ENCODE results near the genes KRTAP4-2, KRT36, KRT14, P3H4 and DNAJC7.

GRCh38 chr17:41134022-41134482 lies 6.3 kb downstream of the KRTAP4-6 start:
- RRBS, 2 experiments: no CpG with 5 or more reads among the region's 2 CpGs

DNA sequence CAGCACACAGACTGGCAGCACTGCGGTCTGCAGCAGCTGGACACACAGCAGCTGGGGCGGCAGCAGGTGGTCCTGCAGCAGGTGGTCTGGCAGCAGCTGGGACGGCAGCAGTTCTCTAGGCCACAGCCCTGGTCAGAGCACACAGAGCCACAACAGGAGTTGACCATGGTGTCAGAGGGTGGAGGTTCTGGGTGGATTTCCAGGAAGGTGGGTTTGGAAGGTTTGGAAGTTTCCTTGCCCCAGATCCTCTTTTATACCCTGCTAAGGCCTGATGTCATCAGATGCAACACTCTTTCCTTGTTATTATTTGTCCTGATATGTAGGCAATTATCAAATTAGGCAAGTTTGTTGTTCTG lies at the start of gene KRTAP4-2:
TSS of gene KRTAP4-2 (minus strand) at position 224 of the 356 bp plus-strand sequence.
- RRBS, 2 experiments: no CpG with 5 or more reads among the region's 3 CpGs

DNA sequence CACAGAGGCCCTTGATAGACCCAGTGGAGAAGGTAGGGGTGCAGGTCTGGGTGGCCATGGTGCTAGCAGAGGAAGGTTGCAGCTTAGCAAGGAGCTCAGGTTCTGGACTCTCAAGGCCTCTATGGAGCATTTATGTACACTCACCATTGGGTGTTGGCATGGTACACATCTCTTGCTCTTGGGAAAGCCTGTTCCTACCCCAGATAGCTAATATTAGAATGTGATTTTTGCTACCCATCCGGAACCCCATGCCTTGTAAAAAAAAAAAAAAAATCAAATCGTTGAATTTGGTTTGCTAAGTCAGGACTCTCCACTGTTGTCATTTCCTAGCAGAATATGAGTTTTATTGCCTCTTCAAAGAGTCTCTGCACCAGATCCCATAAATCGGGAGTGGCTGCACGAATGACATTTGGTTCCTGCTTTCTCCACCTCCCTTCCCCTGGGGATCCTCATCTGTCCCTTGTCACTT lies at the start of gene KRT36:
TSS of gene KRT36 (minus strand) at position 104 of the 469 bp plus-strand sequence.
- RRBS, 2 experiments: no CpG with 5 or more reads among the region's 4 CpGs

DNA sequence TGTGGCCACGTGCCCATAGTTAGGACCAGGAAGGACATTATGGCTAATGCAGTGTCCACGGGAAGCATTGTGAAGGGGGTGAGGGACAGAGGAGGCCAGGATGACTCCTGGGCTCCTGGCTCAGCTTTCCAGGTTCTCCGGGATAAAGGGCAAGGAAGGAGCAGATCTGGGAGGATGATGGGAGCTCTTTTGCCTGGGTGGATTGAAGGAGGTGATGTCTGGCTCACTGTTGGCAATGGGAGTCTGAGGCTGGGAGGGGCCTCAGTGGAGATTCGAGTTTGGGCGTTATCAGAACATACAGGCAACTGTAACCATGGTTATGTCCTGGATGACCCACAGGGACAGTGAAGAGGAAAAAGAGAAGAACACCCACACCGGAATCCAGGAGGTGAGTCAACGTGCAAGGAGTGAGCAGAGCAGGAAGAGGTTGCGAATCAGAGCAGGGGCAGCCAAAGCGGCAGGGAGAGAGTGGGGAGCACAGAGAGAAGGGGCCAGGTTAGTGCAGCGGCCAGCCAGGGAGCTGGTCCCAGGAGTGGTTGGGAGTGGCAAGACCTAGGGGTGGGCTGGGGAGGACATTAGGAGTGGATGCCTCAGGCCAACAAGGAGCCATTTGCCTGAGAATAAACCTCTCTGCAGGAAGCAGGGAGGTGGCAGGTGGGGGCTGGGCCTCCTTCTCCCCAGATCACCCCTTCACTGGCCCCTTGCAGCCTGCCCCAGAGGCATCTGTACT lies 5.3 kb downstream of the KRT13 start:
- RRBS, 2 experiments: no CpG with 5 or more reads among the region's 10 CpGs

- RRBS, 2 experiments: no CpG with 5 or more reads among the region's 17 CpGs
Measured at GRCh38 chr17:41516727-41517370, 1.8 kb downstream of the KRT15 start.

- RRBS, 2 experiments: no CpG with 5 or more reads among the region's 30 CpGs
Measured at GRCh38 chr17:41586134-41586974, at the start of gene KRT14. Gene KRT14 (minus strand): TSS chr17:41586895.

DNA sequence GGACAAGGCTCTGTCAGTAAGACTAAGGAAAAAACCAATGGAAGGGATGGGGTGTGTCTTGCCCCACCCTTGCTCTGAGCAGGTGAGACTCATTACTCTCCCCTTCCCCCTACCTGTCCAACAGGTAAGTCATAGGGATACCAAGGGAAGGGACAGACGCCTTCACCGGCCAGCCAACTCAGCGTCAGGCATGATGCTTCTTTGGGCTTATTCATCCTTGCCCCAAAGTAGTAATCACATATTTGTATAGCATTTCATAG lies 424 bp upstream of the JUP start:
- RRBS, 2 experiments: no CpG with 5 or more reads among the region's 3 CpGs

DNA sequence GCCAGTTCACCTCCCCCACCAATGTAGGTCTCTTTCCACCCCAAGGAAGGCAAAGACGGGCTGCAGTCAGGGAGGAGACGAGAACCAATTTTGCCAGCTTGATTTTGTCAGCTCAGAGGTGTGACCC lies 7.0 kb upstream of the JUP start:
- RRBS, 2 experiments: no CpG with 5 or more reads among the region's 2 CpGs

DNA sequence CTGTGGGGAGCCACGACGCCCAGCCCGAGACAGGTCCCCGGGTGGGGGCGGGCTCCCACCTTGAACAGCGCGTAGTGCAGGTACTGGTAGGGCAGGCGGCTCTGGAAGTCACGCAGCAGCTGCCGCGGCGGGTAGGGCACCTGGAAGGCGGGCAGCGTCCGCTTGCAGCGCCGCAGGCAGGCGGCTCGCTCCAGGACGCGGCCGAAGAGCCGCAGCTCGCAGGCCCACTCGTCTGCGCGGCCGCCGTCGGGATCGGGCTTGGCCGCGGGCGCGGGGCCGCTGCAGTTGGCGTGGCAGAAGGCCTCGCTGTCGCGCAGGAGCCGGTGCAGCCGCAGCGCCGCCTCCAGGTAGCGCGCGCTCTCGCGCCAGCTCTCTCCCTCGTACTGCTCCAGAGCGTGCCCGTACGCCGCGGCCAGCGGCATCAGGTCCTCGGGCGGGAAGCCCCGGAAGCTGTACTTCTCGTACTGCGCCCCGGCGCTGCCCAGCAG lies 310 bp downstream of the P3H4 start:
- RRBS, 2 experiments: 0% methylated on average over 6 of the region's 63 CpGs

DNA sequence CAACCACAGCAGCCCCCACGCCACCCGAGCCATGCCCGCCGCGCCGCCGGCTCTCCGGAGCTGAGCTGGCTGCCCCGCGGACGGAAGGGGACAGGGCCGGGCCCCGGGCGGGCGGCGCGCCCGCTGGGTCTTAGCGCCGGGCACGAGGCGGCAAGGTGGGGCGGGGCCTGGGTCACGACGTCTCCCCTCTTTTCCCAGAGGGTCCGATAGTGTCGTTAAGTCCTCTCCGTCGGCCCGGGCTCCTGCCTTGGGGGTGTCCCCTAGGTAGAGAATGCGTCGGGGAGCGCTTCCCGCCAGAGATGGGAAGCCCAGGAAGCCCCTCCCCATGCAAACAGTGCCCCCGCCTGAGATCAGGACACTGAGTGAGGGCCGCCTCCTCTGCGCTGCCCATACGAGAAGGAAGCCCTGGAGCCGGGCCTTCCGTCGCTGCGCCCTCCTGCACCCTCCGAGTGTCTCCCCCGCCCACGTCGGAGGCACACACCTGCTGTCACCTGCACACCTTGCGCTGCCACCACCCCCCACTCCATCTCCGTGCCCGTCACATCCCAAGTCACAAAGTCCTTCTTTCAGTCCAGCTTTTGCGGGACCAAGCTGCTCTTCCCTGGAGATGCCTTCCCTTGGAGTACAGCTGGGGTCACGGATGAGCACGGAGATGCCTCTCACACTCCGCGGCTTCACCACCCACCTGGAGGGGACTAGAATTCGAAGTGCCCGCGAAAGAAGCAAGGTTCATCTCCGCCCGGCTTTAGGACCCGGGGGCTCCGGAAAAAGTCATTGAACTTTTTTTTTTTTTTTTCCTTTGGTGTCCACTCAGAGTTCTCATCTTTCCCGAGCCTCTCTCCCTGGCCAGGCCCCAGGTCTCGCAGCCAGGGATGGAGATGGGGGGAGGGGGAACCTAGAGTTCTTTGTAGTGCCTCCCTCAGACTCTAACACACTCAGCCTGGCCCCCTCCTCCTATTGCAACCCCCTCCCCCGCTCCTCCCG lies at the start of gene P3H4:
TSS of gene P3H4 (minus strand) at position 67 of the 984 bp plus-strand sequence.
- RRBS, 2 experiments: under 1 to 2% methylated on average over 21 of the region's 65 CpGs

GRCh38 chr17:41870363-41871078 lies 5.3 kb upstream of the KLHL11 start:
- RRBS, 2 experiments: no CpG with 5 or more reads among the region's 9 CpGs

DNA sequence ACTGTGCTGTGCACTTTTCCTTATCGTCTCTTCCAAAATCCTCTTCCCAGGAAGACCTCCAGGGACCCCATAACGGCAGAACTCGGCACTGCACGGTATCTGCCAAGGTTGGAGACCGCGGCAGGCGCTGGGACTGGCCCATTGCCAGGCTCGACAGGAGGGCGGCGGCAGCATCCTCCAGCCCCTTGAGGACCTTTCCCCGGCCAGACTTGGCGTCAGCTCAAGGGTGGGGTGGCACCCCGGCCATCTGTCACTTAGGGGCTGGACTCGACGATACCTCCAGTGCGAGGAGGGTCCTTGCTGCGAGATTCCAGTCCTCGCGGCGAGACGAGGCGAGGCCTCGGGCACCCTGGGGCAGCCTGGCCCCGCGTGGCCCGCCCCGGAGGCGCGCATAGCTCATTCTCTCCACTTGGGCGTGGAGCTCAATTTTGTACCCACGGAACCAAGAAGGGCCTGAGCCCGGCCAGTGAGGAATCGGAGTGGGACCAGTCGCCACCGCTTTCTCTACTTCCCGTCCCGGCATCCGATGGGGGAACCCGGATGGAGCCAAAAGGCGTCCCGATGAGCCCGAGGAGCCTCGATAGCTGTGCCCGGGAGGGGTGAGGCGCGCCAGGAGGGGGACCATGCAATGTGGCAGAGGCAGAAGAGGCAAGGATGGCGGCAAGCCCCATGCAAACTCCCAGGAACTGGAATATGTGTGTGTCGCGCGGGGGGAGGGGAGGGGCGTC lies 621 bp downstream of the ACLY start:
- RRBS, 2 experiments: under 1 to 3% methylated on average over 17 to 19 of the region's 51 CpGs

DNA sequence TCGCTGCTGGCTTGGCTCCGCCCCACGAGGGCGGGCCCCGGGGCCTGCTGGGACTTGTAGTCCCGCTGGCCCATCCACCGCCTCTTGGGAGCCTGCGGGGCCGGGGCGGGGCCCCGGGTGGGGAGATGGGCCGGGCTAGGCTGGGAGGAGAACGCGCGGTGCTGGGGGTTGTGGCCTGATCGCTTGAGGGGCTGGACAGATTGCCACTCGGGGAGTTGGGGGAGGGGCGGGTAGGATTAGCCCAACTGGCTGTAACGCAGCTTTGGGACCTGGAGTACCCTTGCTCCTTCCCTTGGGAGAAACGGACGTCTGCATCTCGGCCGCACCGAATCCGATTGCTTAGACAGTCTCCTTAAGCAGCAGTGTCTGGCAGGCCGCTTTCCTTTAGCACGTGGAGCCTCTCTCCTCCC lies 342 bp upstream of the ACLY start:
- RRBS, 2 experiments: 3% methylated on average over 5 of the region's 27 CpGs

- RRBS, 2 experiments: no CpG with 5 or more reads among the region's 14 CpGs
Measured at GRCh38 chr17:41982167-41982797, 15.7 kb downstream of the CNP start.

DNA sequence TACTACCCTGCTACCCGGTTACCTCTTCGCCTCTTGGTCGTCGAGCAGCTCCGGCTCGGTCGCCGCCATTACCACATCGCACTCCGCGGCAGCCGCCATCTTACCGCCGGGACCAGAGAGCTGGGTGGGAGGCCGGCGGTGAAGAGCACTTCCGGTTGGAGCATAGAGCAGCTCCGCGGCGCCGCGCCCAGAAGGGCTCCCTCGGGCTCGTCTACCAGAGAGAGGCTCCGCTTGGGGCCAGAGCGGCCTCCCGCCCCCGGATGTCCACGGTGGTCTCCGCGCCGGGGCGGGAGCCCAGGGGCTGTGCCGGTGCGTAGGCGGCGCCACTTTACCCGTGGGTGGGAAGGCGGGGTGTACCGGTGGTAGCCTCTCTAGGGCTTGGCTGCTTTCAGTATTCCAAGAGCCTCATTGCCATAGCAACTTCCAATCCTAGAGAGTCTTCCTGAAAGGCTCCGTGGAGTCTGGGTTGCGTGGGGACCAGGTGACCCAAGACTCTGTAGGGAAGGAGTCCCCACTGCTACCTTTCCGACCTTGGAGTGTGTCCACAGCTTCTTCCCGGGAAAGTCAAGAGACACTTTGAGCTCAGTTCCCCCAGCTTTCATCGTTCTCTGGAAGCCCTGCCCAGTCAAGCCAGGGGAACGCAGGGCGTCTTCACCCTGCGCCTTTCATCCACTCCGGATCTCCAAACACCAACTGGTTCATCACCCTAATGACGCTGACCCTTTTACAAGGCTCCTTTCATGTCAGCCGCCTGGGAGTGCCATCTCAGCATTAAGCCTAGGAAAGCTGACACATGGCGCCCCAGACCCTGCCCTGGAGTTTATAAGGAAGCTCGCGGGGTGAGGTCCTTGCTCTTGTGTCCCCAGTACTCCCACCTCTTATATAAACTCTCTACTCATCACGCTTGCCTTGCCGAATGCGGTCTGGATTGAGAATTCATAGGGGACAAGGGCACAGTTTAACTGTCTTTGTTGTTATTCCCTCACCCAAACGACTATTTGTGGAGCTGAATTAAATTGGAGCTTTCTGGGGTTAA lies at the start of gene DNAJC7:
TSS of gene DNAJC7 (minus strand) at position 122 of the 1,036 bp plus-strand sequence.
- RRBS, 2 experiments: 1 to 2% methylated on average over 17 to 31 of the region's 58 CpGs

- RRBS, 2 experiments: no CpG with 5 or more reads among the region's 10 CpGs
Measured at GRCh38 chr17:42270463-42271476, 5.4 kb downstream of the STAT5B start.

DNA sequence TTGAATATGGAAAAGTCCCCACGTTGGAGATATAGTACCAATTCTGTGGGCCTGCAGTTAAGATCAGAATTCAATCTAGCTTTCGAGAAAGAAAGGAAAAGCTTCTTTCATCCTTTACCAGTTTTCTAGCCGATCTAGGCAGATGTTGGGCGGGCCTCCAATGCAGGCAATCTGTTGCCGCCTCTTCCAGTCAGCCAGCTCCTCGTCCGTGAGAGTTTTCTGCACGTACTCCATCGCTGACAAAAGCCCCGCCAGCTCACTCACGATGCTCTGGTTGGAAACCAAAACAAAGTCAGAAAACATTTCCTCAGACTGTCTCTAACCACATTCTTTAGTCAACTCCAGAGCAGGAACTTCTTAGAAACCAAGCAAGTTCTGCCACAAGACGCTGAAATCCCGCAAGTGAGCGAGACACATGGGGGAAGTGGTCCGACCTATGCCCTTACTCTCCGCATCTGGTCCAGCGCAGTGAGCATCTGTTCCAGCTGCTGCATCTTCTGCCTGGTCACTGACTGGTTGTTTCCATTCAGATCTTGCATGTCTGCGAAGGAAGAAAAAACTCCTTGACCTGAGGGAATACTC lies 49.1 kb downstream of the STAT5A start:
- RRBS, 2 experiments: no CpG with 5 or more reads among the region's 18 CpGs

DNA sequence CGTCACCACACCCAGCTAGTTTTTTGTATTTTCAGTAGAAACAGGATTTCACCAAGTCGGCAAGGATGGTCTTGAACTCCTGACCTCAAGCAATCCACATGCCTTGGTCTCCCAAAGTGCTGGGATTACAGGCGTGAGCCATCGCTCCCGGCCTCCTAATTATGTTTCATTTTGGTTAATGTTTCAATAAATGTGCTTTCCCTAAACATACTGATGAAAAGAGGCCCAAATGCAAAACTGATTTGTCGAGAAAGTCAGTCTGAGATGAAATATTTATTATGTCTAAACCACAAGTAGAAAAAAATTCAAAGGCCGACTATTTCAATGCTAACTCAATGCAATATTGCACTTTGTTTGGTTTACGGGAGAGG lies 9.9 kb downstream of the STAT3 start:
- RRBS, 2 experiments: no CpG with 5 or more reads among the region's 8 CpGs

GRCh38 chr17:42400075-42401106 lies 12.1 kb upstream of the STAT3 start:
- RRBS, 2 experiments: no CpG with 5 or more reads among the region's 10 CpGs